ENCODE measurements around a stretch of chr5.

DNA sequence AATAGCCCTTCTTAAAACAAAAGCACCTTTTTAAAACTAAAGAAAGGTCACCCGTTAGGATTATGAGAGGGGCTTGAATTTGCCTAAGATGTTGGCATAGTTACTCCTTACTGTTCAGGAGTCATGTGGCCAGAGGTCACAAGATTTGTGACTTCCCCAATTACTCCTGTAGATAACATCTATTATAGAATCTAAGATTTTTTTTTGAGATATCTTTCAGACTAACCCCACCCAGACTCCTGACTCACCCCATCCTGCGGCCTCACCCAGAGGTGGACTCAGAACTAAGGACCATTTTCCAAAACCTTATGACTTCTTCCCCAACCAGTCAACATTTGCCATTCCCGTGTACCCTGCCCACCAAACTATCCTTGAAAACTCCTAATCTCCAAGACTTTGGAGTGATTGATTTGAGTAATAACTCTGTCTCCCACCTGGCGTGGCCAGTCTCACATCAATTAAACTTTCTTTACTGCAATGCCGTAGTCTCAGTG lies 2.4 kb downstream of the CD180 start:
- PRO-cap, 4 experiments = peak in 2 of 4 experiments; most common plus-strand start position 207 of the sequence (in 1); most common minus-strand start position 109 of the sequence (in 1)
- RAMPAGE, long total RNA, 4 experiments = no peak in any of the 4 experiments

- PRO-cap, 4 experiments = no peak in any of the 4 experiments
- RAMPAGE, long total RNA, 4 experiments = no peak in any of the 4 experiments
Observed at GRCh38 chr5:67538024-67538335, 341.4 kb upstream of the CD180 start.

DNA sequence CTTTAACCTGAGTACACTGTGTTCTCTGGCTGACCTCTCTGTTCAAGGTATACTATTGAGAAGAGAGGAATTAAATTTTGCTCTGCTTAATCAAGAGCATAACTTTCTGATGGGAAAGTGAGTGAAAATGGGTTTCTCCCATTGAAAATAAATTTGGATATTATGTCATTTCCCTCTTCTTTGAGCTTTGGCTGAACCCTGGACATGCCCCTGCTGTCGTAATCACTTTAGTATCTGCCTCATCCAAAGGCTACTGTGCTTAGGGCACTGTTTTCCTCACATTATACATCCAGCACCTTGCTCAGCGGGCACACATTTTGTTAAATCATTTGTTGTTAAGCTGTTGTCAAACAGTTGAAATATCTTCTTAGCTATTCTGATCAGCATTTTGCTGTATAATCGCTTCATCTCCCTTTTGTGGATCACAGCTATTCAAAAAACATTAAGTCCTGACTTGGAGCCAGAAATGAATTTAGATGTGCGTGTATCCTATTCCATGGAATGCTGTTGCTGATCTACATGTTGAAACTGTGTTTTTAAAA lies 352.7 kb upstream of the CD180 start:
- PRO-cap, 4 experiments = no peak in any of the 4 experiments
- RAMPAGE, long total RNA, 4 experiments = no peak in any of the 4 experiments

DNA sequence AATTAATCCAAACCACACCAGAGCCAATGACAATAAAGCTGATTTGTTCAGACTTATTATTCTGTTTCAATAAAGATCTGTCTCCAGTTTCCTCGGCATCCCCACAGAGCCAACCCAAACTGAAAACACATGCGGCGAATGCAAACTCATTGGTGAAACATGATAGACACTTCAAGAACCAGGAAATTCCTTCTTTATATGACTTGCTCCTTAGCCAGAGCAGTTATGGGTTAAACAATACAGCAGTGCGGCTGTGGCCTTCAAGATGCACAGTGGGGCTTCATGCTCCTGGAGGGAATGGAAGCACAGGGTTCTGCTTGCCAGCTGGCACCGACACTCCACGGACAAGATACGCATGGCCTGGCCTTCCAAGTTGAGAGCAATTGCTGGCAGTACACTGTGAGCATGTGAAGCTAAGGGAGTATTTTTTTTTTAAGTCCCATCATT lies 451.5 kb upstream of the CD180 start:
- PRO-cap, 4 experiments = no peak in any of the 4 experiments
- RAMPAGE, long total RNA, 4 experiments = no peak in any of the 4 experiments

DNA sequence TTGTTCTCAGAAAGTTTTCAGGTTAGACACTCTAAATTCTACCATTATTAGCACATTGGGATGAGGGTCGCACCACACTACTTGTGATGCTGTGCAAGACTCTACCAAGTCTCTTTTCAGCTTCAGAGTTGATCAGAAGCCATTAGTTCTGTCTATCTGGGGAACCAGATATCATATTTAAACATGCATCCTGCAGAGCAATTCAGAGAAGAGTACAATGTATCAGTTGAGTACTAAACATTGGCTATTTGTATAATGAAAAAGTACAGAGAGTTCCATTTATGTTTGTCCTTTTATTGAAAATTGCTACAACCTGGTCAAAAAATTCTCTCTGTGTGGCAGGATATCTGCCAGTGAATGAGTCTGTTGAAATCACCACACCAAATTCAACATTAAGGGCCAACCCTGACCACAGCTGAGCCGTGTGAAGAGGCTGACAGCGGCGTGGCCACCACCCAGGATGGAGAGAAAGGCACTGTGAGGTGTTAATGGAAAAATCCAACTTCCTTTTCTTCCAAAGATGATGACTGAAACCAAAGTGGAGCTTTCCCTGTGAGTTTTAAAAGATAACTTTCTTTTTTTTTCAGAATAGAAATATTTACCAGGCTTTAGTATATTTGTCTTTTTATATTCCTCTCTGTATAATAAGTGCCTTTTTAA lies 422.7 kb upstream of the PIK3R1 start:
- PRO-cap, 4 experiments = no peak in any of the 4 experiments
- RAMPAGE, long total RNA, 4 experiments = no peak in any of the 4 experiments

- PRO-cap, 4 experiments = no peak in any of the 4 experiments
- RAMPAGE, long total RNA, 4 experiments = no peak in any of the 4 experiments
Observed at GRCh38 chr5:67799693-67800105, 415.9 kb upstream of the PIK3R1 start.

DNA sequence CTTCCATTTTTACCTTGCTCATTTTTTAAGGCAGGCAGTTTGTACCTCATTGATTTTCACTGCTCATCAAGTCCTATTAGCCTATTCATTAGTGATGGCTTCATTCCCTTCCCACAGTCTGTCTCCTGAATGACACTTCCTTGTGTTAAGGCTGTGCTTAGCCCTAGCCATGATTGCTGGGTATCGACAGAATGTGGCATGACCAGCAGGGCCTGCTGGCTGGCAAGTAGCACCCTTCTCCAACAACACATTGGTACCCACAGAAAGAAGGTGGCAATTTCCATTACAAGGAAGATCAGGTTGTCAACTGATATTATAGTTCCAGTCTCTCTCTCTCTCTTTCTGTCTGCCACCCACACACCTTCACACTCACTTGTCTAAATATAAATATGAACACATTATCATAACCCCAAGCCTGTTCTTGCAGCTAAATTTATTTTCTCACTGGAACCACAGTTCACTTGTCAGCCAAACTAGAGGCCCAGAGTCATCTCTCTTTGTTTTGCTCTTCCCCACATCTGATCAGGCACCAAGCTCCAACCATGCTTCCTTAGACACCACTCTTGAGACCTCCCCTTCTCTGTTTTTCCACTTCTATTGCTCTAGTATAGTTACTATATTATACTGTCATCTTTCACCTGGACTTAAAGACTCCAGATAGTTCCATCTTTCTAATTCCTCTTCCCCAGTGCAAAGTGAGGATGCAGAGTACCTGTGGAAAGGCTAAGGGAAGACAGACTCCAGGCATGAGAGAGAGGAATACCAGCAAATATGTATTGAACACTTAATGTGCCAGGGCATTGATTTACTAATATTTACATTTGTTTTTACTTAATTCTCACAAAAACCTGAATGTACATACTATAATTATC lies 408.0 kb upstream of the PIK3R1 start:
- PRO-cap, 4 experiments = no peak in any of the 4 experiments
- RAMPAGE, long total RNA, 4 experiments = no peak in any of the 4 experiments

GRCh38 chr5:67910631-67911125 lies 304.9 kb upstream of the PIK3R1 start:
- PRO-cap, 4 experiments = peak in 1 of 4 experiments; most common plus-strand start chr5:67910834 (in 1)
- RAMPAGE, long total RNA, 4 experiments = start-site peak on the plus strand in 4 of 4 experiments, at chr5:67910837-67910869 at its widest, 27 to 67 reads per replicate

GRCh38 chr5:68220204-68220718 lies 4.7 kb downstream of the PIK3R1 start:
- PRO-cap, 4 experiments = no peak in any of the 4 experiments
- RAMPAGE, long total RNA, 4 experiments = no peak in any of the 4 experiments

DNA sequence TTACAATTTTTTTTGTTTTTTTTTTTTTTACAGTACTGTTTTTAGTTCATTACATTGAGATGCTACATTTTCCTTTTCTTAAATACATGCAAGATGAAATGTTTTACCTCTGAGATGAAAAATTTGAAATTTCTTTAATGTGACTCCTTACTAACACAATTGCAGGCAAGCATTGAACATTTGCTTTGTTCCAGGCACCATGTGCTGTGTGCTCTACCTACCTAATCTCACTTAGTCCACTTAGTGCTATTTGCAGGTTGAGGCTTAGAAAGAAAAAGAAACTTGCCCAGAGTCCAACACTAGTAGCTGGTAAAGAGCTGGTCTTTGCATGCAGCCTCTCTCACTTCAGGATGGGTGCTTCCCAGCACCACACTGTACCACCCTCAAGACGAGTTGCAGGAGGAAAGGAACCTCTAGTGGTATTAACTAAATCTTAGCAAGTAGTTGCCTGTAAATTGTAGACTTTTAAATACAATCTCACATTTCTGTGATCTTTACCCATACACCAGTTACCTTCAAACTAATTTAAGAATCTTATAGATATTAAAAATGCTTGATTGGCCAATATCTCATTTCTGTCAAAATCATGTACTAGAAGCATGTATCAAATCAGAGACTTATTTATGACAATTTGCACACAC lies 25.9 kb downstream of the PIK3R1 start:
- PRO-cap, 4 experiments = no peak in any of the 4 experiments
- RAMPAGE, long total RNA, 4 experiments = no peak in any of the 4 experiments

DNA sequence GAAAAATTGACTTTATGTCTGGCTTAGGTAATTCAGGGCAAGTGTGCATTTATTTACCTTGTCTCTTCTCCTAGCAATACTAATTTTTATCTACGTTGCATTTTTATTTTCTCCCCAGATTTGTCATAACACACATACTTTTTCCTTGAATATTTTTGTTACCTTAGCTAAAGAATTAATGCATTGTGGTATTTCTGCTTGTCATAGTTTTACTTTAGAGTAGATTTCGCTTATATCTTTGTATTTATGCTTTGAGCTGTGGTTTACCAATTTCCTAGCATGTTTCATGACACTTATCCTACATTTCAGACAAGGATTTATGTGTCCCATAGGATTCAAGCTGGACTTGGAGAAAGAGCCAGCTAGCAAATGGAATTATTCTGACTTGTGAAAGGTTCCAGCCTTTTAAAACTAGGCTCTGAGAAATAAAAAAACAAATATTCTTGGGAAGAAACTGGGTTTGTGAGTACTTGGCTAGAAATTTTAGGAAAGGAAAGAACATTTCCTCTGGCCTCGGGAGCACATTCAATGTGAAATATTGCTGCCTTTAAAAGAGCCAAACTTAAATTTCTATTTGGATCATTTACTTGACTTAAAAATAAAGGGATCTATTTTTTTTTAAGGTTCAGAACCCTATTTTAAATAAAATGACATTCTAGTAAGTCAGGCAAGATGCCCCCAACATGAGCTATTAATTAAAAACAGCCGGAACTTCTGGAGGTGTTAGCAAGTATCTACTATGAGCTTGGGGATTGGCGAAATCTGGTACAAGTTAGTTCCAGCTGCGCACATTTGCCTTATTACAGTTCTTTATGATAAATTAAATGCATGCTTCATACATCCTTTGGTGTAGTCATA lies 37.7 kb downstream of the PIK3R1 start:
- PRO-cap, 4 experiments = no peak in any of the 4 experiments
- RAMPAGE, long total RNA, 4 experiments = no peak in any of the 4 experiments

DNA sequence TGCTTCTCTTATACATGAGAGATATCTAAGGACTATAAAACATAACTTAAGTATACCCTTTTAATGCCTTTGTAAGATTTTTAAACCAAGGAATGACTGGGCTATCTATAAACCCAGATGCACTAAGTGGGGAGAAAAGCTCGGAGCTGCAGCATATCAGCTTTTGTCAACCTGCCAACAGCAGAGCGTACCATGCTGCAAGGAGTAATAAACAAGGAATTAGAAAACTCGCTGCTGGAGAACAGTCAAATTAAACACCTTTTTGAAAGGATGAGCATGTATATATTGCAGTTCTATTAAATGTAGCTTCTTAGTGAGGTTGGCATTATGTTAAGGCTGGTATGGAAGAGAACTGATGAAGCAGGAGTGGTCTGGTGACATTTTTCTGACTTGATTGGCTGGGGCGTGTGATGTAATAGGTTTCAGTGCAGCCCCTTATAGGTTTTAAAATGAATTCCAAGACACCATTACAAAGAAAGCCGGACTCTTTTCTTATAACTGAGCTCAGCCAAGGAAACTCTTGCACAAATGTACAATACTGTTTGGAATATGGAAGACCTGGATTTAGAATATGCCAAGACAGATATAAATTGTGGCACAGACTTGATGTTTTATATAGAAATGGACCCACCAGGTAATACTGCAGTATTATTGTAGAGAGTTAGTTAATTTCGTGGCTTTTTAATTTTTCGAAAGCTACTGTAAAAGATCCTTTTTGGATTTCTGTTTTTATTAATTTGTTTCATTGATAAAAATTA lies 74.8 kb downstream of the PIK3R1 start:
- PRO-cap, 4 experiments = peak in 2 of 4 experiments; most common plus-strand start position 467 of the sequence (in 2); most common minus-strand start position 354 of the sequence (in 2)
- RAMPAGE, long total RNA, 4 experiments = start-site peak on the plus strand in 1 of 4 experiments, centred at position 477 of the sequence, 54 reads per replicate

- PRO-cap, 4 experiments = peak in 1 of 4 experiments; most common plus-strand start chr5:68293120 (in 1)
- RAMPAGE, long total RNA, 4 experiments = no peak in any of the 4 experiments
Observed at GRCh38 chr5:68292971-68293621, 77.5 kb downstream of the PIK3R1 start.

GRCh38 chr5:68295743-68296349 lies 80.3 kb downstream of the PIK3R1 start:
- PRO-cap, 4 experiments = no peak in any of the 4 experiments
- RAMPAGE, long total RNA, 4 experiments = start-site peak on the plus strand in 1 of 4 experiments, at chr5:68295757-68296340 at its widest, 56 reads per replicate

- PRO-cap, 4 experiments = no peak in any of the 4 experiments
- RAMPAGE, long total RNA, 4 experiments = no peak in any of the 4 experiments
Observed at GRCh38 chr5:68549177-68549737, 333.7 kb downstream of the PIK3R1 start.

DNA sequence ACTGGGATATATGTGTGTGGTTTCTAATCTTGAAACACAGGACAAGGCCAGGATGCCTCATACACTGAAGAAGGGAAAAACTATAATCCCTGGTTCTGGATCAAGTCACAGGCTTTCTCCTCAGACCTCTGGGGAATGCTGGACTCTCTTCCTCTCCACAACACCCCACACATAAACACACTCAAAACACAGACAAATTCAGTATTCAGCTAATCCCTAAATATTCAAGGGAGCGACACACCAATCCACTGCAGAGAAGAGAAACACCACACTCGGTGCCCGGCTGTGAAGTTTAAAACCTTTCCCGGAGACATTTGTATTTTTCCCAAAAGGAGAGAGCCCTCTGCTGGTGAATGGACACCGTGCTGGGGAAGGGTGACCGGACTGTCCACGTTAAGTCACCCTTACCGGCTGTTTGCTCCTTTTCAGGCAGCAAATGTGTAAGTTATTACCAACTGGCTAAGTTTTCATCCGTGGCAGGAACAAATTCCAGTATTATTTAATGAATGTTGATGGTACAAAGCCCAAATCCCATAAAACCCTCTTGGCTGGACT lies 131.0 kb upstream of the SLC30A5 start:
- PRO-cap, 4 experiments = no peak in any of the 4 experiments
- RAMPAGE, long total RNA, 4 experiments = no peak in any of the 4 experiments

- PRO-cap, 4 experiments = peak in 4 of 4 experiments; most common plus-strand start chr5:69043309 (in 4); most common minus-strand start chr5:69043280 (in 4)
- RAMPAGE, long total RNA, 4 experiments = no peak in any of the 4 experiments
Observed at GRCh38 chr5:69042860-69043426, 50.9 kb upstream of the SLC30A5 start.

DNA sequence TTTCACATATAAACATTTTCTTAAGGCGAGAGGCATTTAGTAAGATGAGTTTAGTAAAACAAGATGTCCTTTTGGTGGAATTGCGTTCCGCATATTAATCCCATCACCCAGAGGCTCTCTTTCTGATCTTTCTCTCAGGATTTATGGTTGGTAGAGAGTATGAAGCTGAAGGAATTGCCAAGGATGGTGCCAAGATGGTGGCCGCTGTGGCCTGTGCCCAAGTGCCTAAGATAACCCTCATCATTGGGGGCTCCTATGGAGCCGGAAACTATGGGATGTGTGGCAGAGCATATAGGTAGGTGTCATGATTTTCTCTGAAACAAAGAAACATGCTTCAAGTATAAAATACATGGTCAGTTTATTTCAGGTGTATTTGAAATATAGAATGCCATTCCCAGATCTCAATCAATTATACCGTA lies 61.8 kb downstream of the MCCC2 start:
- PRO-cap, 4 experiments = no peak in any of the 4 experiments
- RAMPAGE, long total RNA, 4 experiments = no peak in any of the 4 experiments

DNA sequence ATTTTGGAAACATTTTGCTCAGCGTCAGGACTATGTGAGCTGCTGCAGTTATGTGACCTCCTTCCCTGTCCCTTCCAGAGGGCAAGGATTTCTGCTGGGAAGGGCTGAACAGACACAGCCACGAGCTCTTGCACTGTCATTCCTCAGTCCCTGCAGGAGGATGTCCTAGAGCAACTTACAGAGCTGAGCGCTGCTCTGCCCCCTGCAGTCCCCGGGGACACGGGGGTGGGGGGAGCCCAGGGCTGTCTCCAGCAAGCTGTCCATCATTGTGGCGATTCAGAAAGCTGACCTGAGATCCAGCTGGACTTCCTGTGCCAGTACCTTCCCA lies 28.0 kb upstream of the MAP1B start:
- PRO-cap, 4 experiments = no peak in any of the 4 experiments
- RAMPAGE, long total RNA, 4 experiments = no peak in any of the 4 experiments

- PRO-cap, 4 experiments = peak in 1 of 4 experiments; most common plus-strand start chr5:72108322 (in 1); most common minus-strand start chr5:72108240 (in 1)
- RAMPAGE, long total RNA, 4 experiments = no peak in any of the 4 experiments
Observed at GRCh38 chr5:72107896-72108491, 719 bp downstream of the MAP1B start.